Peritoneum (tissue), 1 donor: Measurements from ENCODE around the gene XPO1.

- PRO-cap: no peak
Observed at GRCh38 chr2:61535658-61536415, 2.3 kb downstream of the XPO1 start.

DNA sequence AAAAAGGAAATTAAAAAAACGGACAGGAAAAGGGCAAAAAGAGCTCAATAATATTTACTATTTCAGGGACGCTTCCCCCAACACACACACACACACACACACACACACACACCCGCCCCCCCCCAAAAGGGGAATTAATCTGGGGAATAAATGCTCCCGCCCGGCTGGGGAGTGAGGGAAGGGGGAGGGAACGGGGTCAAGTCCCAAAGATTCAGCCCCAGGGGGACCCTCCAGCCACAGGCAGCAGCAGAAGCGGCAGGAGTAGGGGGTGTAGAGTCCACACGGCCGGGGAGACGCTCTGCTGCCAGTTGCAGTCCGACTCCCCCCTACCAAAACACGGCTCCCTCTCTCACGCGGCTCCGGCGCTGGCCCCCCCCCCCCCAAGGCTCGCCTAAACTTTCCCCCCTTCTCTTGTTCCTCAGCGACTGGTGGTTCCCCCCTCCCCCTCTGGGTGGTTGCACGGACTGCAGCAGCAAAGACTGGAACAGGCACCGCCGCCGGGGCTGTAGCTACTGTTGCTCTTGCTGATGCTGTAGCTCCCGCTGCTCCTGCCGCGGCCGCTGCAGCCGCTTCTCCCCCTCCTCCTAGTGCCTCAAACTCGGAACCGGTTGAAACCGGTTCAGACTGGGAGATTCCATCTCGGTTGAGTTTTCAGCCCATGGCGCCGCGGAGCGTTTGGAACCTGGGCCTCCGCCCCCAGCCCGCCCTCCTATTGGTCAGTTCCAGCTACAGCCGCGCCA is at the start of gene XPO1:
Gene XPO1, minus strand, starts transcription at position 684 of the 740 bp plus-strand sequence.
- PRO-cap: unidirectional peak, minus-strand start at position 586 of the sequence

DNA sequence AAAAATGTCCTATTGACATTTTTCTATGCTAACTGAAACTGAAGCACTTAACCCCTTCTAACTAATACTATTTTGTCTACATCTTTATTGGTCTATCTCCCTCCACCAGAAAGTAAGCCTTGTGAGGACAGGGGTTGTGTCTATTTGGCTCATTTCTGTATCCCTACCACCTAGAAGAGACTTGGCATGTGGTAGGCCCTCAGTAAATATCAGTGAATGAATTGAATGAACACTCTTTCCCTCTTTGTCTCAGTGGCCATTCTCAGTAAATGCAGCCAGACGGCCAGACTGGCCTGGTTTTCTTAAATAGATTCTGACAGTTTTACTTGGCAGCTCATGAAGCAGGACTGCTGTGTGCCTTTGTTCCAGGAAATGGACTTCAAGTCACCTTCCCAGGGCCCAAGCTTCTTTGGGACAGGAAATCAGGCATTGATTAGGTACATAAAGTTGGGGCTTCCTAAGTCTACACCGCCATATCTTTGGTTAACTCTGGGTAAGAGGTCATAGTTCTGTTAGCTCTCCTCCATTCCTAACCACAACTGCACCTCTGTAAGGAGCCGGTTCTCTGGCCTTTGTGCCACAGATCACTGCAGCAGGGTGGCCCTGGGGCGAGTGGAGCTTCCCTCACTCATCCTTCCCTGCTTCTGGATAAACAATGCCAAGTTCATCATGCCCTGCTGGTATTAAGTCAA is 122.3 kb upstream of the XPO1 start:
- PRO-cap: no peak

- PRO-cap: no peak
Observed at GRCh38 chr2:61970878-61971110, 65.3 kb downstream of the COMMD1 start.

DNA sequence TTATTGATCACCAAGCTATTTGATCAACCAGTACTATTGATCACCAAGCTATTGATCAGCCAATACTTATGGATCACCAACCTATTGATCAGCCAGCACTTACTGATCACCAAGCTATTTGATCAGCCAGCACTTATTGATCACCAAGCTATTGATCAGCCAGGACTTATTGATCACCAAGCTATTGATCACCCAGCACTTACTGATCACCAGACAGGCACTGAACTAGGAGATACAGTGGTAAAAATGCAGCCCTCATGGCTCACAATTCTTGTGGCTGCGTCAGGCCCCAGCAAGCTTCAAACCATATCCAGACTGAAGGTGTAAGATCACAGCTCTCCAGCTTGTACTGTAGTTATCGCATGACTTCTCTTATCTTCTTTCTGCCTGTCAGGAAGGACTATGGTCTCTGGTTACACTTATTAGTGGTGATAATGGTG is 18.4 kb upstream of the B3GNT2 start:
- PRO-cap: no peak

DNA sequence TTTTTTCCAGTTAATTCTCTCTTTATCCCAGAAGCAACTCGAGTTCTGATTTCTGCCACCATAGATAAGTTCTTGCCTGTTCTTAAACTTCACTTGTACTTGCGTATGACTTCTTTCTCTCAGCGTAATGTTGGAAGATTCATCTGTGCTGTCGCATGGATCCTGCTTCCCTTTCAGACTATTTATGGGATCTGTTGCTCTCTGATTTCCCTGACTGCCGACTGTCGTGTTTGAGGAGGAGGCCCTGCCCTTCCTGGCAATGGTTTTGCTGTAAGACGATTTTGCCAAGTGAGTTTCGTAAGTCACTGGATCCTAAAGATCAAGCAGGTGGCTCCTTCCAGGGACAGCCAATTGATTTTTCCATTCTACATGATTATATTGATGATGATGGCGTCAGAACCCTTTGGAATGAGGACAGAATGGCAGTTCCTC is 8.7 kb upstream of the B3GNT2 start:
- PRO-cap: no peak

- PRO-cap: no peak
Observed at GRCh38 chr2:62197636-62197988, 1.7 kb downstream of the B3GNT2 start.

GRCh38 chr2:62424930-62425452 is 81.0 kb downstream of the TMEM17 start:
- PRO-cap: no peak

DNA sequence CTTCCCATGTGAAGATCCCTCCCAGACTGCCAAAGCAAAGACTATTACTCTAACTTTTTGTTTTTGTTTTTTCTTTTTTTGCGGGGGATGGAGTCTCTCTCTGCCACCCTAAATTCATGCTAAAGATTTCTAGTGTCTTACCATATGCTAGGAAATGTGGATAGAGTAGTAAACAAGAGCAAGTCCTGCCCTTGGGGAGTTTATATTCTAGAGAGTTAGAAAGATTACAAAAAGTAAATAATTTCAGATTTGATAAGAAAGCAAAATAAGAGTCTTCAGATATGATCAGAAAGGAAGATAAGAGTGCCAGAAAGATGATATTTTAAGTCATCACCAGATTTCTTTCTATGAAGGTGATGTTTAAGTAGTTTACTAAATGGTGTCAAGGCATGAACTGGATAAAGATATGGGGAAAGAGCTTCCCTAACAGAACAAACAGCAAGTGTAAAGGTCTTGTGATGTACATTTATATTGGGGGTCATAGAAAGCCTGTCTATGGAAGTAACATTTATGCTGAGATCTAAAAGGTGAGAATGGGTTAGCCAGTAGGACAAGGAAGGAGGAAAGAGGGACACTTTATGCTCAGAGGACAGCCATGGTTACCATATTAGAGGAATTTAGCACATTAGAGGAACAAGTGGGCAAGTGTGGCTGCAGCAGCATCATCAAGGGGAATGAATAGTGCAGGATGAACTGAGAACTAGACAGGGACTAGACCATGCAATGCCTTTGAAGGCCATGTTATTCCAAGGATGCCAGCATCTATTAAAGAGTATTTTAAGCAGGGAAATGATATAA is 145.7 kb upstream of the OTX1 start:
- PRO-cap: no peak

DNA sequence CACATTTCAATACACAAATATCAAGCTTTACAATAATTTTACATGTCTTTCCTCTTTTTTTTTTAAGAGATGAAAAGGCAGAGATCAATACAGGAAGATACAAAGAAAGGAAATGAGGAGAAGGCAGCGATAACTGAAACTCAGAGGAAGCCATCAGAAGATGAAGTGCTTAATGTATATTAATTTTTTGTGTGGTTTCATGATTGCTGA is 56.9 kb upstream of the OTX1 start:
- PRO-cap: no peak

- PRO-cap: no peak
Observed at GRCh38 chr2:63050004-63050660, 498 bp upstream of the OTX1 start.

GRCh38 chr2:63470453-63471361 is 117.6 kb downstream of the WDPCP start:
- PRO-cap: no peak

DNA sequence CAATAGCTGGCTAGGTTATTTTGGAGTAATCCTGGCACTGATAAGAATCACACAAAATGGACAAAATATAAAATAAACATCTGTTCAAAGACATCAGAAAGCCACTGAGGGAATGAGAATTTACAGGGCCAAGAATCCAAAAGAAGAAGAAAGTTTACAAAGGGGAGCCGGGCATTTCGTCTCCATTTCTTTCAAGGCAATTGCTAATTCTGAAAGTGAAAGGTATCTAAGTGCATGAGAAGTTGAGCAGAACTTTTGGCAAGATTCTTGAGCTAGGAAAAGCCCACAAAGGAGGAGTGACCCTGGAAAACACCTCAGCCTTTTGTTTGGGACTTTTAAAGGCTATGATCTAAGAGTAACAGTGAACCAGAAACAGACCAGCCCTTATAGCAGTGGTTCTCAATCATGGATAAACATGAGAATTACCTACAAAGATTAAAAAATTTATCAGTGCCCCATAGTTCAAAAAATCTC is 87.3 kb downstream of the MDH1 start:
- PRO-cap: no peak

DNA sequence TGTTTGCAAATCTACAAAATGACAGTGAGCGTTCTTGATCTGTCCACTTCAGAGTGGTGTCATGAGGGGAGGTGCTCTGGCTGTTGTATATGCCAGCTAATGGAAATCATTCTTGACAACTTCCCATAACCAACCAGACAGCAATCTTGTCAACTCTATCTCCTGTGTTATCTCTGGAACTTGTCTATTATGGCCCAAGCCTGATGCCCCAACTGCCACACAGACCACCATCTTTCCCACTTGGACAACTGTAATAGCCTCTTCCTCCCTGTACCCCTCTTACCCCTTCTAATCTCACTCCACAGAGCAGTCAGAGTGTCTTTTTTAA is 120.5 kb upstream of the UGP2 start:
- PRO-cap: no peak

- PRO-cap: no peak
Observed at GRCh38 chr2:63842031-63842853, 546 bp downstream of the UGP2 start.

DNA sequence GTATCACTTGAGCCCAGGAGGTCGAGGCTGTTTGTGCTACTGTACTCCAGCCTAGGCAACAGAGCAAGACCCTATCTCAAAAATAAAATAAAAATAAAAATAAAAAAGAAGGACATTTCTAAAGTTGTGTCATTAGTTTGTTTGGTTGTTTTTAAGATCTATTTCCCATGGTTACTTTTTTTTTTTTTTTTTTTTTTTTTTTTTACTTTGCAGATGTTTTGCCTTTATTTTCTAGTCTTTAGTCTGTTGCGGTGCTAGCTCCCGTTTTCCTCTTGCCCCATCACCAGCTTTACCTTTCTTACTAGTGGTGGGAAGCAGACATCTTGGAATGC is 43.1 kb downstream of the UGP2 start:
- PRO-cap: no peak

DNA sequence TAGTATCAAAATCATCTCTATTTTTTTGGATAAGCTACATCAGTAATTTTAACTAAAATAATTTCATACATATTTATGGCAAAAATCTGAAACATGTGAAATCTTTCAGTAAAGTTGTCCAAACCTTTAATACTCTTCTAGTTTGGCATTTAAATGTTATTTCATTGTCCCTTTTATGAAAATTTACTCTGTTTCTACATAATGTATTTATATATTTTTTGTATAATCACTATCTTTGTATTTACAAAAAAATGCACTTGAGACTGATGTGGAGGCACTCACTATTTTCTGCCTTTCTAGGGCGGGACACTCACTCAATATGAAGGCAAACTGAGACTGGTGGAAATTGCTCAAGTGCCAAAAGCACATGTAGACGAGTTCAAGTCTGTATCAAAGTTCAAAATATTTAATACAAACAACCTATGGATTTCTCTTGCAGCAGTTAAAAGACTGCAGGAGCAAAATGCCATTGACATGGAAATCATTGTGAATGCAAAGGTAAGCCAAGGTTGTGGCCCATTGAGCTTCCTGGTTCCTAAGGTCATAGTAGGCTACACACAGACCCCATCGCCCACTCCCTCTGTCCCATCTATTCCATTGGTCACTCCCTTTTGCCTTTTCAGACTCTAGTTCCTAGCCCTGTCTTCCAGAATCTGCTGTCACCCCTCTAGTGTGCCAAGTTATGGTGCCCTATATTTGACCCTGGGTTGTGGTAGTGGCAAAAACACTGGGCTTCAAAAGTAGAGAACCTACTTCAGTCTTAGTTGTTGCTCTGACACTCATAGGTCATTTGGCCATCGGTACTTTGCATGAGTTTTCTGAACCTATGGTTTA is 44.6 kb downstream of the UGP2 start:
- PRO-cap: no peak

DNA sequence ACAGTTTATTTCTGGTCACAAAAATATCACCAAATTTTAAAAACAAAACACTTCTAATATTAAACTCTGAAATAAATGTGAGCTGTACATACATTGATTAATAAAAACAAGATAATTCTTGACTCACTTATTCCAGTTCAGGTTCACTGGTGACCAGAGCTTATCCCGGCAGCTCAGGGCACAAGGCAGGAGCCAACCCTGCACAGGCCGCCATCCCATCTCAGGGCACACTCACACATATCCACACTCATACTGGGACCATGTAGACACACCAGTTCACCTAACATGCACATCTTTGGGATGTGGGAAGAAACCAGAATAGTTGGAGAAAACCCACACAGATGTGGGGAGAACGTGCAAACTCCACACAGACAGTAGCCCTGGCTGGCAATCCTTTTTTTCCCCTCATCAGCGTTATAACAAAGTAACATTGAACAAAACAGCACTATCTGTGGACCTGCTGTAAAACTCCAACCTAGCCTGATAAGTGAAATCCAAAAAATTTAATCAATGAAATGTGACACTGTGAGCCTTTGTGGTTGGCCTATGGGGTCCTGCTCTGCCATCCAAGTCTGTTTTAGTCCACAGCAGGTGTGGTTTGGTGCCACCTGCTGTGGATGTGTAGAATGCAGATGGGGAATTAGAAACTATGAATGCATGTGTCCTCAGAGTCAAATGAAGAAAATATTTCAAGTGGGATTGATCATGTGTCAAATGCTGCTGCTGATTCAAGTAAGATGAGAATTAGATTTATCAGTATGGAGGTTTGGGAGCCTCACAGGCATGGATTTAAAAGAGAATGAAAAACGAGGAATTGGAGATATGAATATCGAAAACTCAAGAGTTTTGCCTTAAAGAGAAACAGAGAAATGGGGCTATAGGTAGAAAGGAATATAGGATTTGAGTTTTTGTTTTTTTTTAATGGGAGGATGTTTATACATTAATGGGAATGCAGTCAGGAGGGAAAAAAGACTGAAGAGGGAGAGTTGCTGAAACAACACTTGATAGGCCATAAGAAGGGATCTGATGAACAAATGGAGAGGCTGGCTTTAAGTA is 47.0 kb downstream of the UGP2 start:
- PRO-cap: no peak

GRCh38 chr2:63949928-63950442 is 69.2 kb downstream of the VPS54 start:
- PRO-cap: no peak

- PRO-cap: no peak
Observed at GRCh38 chr2:64036421-64036796, 17.2 kb upstream of the VPS54 start.